H9 (cell line): ENCODE measurements around a stretch of chr15.

- PRO-cap: unidirectional peak, plus-strand start at chr15:69920018
Measured at GRCh38 chr15:69919699-69920317, 177.9 kb downstream of the TLE3 start.

DNA sequence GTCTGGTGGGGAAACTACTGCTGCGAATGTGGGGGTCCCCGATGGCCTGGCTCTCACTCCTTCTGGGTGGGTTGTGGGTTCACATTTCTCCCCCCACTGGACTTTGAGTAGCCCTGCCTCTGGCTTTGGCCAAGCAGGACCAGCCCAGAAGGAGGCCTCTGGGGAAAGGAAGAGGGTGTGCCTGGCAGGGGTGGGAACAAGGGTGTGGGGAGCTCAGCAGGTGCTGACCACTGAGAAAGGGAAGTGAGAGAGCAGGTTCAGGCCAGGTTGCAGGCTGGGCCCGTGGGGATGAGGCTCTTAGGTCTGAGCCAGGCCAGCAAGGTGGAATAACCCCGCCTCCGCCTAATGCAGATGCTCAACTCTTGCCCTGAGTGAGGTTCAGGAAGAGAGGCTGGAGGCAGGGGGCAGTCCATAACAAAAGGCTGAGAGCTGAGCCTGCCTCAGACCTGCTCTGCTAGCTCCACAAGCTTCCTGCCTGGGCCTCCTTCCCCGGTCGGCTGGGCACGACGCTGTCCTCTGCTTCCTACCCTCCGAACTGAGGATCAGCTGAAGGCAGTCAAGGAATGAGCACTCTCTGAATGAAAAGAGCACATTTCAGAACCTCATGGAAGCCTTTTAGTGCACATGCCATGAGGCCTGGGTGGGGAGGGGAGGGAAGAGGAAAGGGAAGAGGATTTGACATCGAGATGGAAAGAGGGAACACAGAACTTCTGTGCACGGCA, 82.7 kb downstream of the TLE3 start:
- PRO-cap: unidirectional peak, plus-strand start at position 526 of the sequence

DNA sequence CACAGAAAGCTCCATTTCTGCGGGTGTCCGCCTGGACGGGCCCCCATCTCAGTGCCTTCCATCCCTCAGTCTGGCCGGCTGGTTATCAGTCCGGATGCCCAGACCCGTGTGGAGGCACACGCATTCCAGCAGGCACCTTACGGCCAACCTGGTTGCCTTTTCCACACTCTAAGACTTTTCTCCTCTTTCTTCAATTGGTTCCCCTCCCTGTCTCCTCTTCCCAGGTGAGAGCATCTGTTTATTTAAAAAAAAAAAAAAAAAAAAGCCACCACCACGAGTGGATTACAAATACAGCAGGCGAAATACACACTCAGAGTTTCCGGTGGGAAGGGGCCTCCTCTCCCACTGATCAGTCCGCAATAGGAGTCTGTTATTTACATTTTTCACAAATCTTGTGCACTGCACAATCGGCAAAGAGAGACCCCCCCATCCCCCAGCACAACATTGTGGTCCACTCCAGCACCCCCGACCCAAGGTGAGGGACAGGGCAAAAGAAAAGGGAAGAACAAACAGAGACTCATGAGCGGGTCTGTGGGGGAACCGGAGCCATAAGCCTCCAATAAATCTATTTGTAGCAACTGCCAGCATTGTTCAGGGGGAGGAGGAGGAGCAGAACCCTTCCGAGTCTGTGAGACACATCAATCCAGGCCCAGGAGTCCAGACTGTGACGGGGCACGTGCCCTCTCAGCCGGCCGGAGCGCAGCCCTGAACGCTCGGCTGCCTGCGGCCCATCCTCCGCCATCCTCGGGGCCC, 48.3 kb downstream of the TLE3 start:
- PRO-cap: no peak

DNA sequence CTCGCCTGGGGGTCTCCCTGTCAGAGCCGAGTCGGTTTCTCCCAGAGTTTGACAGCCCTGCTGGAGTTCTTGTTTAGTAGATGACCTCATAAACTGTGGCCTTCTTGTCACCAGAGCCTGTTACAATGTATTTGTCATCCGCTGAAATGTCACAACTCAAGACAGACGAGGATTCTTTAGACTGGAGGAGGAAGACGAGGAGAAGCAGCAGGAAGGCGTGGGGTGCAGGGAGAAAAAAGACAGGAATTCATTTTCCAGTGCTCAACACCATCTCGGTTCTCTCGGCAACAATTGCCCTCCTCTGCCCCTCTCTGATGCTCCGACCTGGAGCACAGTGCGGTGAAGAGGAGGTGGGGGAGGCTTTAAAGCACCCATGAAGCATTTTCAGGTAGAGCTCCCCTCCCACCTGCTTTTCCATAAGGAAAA, 47.7 kb downstream of the TLE3 start:
- PRO-cap: no peak

- PRO-cap: no peak
Measured at GRCh38 chr15:70071330-70071670, 26.4 kb downstream of the TLE3 start.

GRCh38 chr15:70081725-70082394, 15.9 kb downstream of the TLE3 start:
- PRO-cap: no peak

- PRO-cap: no peak
Measured at GRCh38 chr15:70083830-70084279, 13.9 kb downstream of the TLE3 start.

- PRO-cap: bidirectional peak, plus-strand start at chr15:70098663, minus-strand start at chr15:70098518; bidirectional peak, plus-strand start at chr15:70098921, minus-strand start at chr15:70098923; bidirectional peak, plus-strand start at chr15:70099300, minus-strand start at chr15:70099537
Measured at GRCh38 chr15:70098493-70099472, 1.1 kb upstream of the TLE3 start.

- PRO-cap: no peak
Measured at GRCh38 chr15:70133278-70133673, 35.6 kb upstream of the TLE3 start.

- PRO-cap: no peak
Measured at GRCh38 chr15:70160825-70161307, 63.1 kb upstream of the TLE3 start.

GRCh38 chr15:70270324-70270923, 172.7 kb upstream of the TLE3 start:
- PRO-cap: no peak

GRCh38 chr15:70421029-70421533, 323.4 kb upstream of the TLE3 start:
- PRO-cap: no peak

GRCh38 chr15:70684127-70684624, 79.2 kb downstream of the UACA start:
- PRO-cap: no peak

GRCh38 chr15:70701810-70702951, 61.2 kb downstream of the UACA start:
- PRO-cap: no peak

DNA sequence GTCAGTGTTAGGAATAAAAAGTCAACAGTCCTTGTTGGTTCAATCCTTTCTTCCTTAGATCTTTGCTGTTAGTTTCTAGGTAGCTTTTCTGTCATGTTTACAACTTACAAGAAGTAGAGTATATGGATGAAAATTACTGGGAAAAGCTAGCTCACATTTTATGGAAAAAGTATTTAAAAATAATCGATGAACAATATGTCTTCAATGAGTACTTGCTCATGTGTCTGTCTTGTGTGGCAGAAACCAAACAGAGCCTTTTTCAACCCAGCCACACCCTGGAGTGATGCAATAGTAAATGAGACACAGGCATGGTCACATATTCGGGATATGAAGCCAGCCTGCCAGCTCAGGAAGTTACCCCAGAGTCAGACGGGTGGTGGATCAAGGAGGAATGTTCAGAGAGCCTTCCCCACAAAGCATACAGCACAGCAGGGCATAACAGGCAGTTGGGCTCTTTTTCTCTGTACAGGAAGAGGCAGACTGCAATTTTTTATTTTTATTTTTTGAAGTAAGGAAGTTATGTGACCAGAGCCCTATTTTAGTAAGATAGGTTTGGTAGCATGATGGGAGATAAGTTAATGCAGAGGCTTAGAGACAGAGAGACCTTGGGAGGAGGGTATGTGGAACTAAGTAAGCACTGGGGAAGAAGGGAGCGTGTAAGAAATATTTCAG, 27.3 kb downstream of the LARP6 start:
- PRO-cap: no peak

DNA sequence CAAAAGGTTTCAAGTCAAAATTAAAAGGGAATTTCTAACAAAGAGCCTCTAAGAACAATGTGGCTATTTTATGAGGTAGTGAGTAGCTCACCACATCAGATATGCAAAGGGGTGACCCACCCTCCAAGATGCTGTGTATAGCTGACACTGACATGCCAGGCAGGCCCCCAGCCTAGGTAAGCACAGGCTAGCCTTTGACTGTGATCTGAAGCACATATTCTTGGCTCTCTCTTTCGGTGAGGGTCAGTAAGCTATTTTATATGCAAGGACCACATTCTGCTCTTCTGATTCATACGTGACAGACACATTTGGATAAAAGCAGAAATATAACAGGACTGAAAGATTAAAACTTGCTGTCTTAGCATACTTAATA, 2.8 kb upstream of the THSD4 start:
- PRO-cap: unidirectional peak, minus-strand start at position 184 of the sequence

DNA sequence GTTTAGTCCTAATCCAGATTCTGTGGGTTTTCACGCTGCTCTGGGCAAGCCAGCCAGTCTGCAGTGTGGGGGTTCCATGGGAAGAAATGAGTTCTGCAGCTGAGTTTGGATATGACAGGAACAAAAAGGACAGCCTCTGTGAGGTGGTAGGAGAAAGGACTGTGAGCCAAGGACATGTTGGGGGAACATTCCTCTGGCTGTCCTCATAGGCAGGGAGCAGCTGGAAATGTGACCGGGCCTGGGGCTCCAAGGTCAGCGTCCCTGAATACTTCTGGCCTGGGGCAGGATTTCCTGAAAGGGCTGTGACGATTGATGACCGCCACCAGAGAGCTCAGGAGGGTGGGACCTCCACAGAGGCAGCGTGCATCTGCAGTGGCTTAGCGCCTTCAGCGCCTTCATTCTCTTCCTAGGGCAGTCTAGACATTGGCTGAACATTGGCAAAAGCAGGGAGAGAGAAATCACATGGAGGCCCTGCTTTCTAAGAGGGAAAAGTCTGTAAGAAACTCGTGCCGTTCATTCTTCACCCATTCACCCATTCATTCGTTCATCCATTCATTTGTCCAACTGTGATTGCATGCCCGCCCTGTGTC, 18.9 kb downstream of the THSD4 start:
- PRO-cap: no peak

DNA sequence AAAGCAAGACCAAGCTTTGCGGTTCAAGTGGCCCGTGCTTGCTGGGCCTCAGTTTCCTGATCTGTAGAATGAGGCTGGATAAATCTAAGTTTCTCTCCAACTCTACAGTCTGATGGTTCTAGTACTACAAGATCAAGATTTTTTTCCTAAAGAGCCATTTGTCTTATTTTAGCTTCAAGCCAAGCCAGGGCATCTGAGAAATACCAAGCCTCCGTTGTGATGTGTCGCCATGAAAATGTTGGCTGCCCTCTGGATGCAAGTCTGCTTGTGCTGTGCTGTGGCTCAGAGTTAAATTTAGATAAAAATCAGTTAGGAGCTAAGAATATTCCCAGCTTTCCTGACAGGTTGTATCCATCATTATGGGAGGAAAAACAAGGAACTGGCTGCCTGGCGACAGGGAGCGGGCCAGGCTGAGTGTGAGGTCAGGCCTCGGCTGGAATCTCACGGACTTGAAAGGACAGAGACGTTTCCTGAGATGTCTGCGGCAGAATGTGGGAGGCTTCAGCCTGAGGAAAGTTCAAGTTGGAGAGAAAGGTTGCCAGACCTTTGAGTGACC, 213.7 kb downstream of the THSD4 start:
- PRO-cap: no peak

GRCh38 chr15:71485384-71485583, 325.1 kb upstream of the NR2E3 start:
- PRO-cap: no peak

DNA sequence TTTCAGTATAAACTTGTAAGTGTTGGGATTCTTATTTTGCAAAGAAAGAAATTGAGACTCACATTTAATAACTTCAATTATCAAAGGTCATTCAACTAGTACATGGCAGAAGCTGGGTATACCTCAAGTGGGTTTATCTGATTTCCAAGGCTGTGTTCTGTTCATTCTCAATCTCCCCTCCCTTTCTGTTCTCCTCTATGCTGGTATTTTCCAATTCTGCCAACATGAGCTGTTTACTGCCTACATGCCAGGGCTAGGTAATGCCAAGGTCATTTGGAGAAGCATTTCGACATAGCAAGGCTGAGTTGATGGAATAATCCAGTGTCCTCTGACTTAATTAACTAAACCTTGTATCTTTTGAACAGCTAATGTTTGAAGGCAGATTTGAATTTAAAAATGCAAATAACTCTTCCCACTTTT, 309.1 kb upstream of the NR2E3 start:
- PRO-cap: no peak